ENCODE measurements around the genes LGALS16 and HIPK4.

- PRO-cap, 3 experiments: no peak in any of the 3 experiments
- RAMPAGE, long total RNA, 2 experiments: no peak in any of the 2 experiments
- RRBS: no CpG with 5 or more reads among the region's 2 CpGs
Measured at GRCh38 chr19:39196582-39196861, 242 bp upstream of the NCCRP1 start.

GRCh38 chr19:39310399-39310933, 10.2 kb downstream of the LRFN1 start:
- PRO-cap, 3 experiments: no peak in any of the 3 experiments
- RAMPAGE, long total RNA, 2 experiments: no peak in any of the 2 experiments
- RRBS: no CpG with 5 or more reads among the region's 9 CpGs

- PRO-cap, 3 experiments: no peak in any of the 3 experiments
- RAMPAGE, long total RNA, 2 experiments: no peak in any of the 2 experiments
- RRBS: no CpG with 5 or more reads among the region's 5 CpGs
Measured at GRCh38 chr19:39343290-39343504, 976 bp downstream of the SAMD4B start.

- PRO-cap, 3 experiments: no peak in any of the 3 experiments
- RAMPAGE, long total RNA, 2 experiments: no peak in any of the 2 experiments
- RRBS: no CpG with 5 or more reads among the region's 13 CpGs
Measured at GRCh38 chr19:39353486-39354132, 11.4 kb downstream of the SAMD4B start.

DNA sequence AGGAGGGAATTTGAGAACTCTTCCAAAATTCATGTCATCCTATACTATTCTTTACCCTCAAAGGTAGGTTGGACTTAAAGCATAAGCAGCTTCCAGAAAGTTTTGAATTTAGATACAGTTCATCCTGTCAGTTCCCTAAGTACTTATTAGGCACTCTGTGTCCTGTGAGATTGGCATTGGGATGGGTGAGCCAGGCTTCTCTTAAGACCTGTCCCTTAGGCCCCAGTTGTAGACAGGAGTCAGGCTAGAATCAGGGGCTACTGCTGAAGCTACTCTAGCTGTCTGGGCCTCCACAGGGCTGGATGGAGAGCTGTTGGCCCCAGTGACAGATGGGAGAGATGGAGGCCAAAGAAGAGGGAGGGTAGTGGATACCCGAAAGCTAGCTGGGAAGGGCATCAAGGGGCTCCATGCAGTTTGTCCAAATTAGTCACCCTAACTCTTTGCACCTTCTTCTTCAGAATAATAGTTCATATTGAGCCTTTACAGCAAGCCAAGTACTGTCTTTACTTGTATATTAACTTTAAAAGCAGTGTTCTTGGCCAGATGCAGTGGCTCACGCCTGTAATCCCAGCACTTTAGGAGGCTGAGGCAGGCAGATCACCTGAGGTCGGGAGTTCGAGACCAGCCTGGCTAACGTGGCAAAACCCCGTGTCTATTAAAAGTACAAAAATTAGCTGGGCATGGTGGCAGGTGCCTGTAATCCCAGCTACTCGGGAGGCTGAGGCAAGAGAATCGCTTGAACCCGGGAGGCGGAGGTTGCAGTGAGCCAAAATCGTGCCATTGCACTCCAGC, 15.4 kb downstream of the SAMD4B start:
- PRO-cap, 3 experiments: no peak in any of the 3 experiments
- RAMPAGE, long total RNA, 2 experiments: no peak in any of the 2 experiments
- RRBS: no CpG with 5 or more reads among the region's 11 CpGs

DNA sequence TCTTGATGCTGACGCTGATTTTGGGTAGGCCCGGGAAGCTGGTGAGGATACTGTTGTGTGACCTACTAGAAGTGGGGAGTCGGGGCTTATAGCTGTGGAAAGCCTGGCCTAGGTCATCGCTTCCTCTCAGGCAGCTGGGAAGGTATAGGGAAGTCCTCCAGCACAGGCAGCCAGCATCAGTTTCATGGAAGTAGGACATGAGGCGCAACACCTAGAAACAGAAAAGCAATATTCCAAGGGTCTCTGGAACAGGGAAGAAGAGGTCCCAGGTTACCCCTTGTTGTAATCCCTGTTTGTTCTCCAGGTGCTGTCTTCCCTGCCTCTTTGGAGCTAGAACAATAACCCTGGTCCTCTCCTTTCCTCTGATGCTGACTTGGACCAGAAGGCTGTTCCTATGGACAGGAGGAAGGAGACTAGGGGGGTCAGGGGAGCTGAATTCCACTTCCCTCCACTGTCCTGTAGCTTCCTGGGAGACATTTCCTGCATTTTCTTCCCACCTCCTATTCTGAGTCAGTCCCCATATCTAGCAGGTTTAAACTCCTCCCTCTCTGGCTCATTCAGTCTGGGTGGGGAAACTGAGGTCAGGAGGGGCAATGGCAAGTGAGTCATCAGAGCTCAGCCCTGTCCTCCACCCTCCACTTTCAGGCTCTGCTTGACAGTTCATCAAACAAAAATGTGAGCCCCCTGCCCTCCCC, 20.2 kb downstream of the SAMD4B start:
- PRO-cap, 3 experiments: no peak in any of the 3 experiments
- RAMPAGE, long total RNA, 2 experiments: no peak in any of the 2 experiments
- RRBS: no CpG with 5 or more reads among the region's 5 CpGs

- PRO-cap, 3 experiments: no peak in any of the 3 experiments
- RAMPAGE, long total RNA, 2 experiments: no peak in any of the 2 experiments
- RRBS: no CpG with 5 or more reads among the region's 9 CpGs
Measured at GRCh38 chr19:39432447-39432913, 3.3 kb downstream of the RPS16 start.

GRCh38 chr19:39655703-39656156, at the start of gene LGALS16:
LGALS16 (plus strand) TSS chr19:39655913.
- PRO-cap, 3 experiments: no peak in any of the 3 experiments
- RAMPAGE, long total RNA, 2 experiments: no peak in any of the 2 experiments
- RRBS: no CpG with 5 or more reads among the region's 3 CpGs

DNA sequence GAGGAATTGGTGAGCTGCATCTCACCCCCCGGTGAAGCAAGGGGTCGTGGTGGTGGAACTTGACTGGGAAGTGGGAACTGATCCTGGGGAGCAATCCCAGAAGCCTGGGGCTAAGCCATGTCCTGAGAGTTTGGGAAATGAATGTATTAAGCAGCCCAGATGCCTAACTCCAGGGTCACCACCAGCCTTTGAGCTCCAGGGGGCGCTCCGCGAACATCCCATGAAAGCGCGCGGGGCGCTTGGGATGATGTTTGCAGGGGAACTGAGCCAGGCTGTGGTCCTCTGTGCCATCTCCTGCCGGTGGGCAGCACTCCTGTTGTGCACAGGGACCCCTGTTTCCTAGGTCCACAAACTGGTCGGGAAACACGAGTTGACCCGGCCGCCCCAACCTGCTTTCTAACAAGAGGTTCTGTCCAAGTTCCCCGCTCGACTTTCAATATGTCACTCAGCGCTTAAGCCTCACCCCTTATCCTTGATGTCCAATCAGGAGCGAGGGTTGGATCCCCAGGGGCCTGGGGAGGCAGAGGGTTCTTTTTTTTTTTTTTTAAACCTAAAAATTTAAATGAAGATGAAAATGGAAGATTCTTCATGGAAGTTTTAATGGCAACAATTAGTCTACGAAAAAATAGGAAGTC, 14.4 kb downstream of the LEUTX start:
- PRO-cap, 3 experiments: peak in 3 of 3 experiments; most common minus-strand start position 398 of the sequence (in 3)
- RAMPAGE, long total RNA, 2 experiments: no peak in any of the 2 experiments
- RRBS: 2% methylated on average over 4 of the region's 19 CpGs

- PRO-cap, 3 experiments: peak in 3 of 3 experiments; most common plus-strand start chr19:39839936 (in 2); most common minus-strand start chr19:39840092 (in 2)
- RAMPAGE, long total RNA, 2 experiments: start-site peak on the plus strand in 1 of 2 experiments, at chr19:39839921-39839966 at its widest, 10 reads per replicate
- RRBS: 83% methylated on average over 5 of the region's 22 CpGs
Measured at GRCh38 chr19:39839697-39840593, 6.0 kb upstream of the DYRK1B start.

GRCh38 chr19:39846958-39847427, 814 bp upstream of the FBL start:
- PRO-cap, 3 experiments: no peak in any of the 3 experiments
- RAMPAGE, long total RNA, 2 experiments: no peak in any of the 2 experiments
- RRBS: no CpG with 5 or more reads among the region's 4 CpGs

DNA sequence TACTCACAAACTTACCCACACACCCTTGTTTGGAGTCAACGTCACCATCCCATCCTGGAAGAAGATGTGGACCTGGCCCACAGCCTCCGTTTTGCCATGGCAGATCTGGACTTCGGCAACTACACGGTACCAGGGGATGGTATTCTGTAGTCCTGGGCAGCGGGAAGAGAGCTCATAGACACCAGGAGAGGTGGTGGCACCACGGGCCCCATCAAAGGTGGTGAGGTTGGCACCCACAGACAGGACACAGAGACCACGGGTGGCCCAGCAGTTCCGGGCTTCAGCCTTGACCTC, 20.5 kb upstream of the FBL start:
- PRO-cap, 3 experiments: no peak in any of the 3 experiments
- RAMPAGE, long total RNA, 2 experiments: no peak in any of the 2 experiments
- RRBS: no CpG with 5 or more reads among the region's 8 CpGs

DNA sequence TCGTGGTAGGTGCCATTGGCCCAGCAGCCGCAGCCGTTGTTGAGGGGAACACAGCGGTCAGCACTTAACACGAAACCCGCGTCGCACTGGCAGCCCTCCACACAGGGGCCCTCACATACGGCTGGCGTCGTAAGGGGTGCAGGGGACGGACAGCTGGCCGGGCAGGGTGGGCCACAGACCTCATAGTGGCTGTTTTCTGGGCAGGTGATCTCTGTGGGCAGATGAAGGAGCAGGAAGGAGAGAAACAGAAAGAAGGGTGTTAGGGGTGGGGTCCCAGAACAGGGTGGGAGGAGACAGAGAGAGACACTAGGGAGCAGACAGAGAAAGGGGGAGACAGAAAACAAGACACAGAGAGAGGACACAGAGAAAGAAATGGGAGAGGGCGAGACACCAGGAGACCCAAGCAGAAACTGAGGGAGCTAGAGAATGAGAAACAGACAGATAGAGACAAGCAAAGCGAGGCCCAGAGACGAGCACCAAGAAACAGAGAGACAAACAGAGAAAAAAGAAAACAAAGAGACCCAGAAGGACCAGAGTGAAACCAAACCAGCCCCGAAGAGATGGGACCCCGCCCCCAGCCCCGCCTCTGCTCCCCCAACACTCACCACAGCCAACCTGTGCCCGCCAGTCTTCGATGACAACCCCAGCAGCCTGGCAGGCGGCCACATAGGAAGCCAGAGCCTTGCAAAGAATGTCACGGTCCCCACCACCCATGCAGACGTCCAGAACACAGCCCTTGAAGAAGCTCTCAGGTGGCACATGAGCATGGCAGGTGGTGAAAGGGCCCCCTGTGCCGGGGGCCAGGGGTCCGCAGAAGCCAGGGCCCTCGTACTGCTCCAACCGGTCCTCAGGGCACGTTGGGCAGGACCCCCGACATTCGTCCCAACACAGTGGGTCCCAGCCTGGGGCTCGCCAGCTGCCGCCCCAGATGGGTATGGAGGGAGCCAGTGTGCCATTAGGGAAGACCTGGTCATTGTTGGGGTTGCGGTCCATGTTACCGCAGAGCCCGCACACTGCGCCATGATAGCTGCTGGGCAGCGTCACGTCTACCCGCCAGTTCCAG, 47.5 kb upstream of the FBL start:
- PRO-cap, 3 experiments: no peak in any of the 3 experiments
- RAMPAGE, long total RNA, 2 experiments: no peak in any of the 2 experiments
- RRBS: no CpG with 5 or more reads among the region's 40 CpGs

DNA sequence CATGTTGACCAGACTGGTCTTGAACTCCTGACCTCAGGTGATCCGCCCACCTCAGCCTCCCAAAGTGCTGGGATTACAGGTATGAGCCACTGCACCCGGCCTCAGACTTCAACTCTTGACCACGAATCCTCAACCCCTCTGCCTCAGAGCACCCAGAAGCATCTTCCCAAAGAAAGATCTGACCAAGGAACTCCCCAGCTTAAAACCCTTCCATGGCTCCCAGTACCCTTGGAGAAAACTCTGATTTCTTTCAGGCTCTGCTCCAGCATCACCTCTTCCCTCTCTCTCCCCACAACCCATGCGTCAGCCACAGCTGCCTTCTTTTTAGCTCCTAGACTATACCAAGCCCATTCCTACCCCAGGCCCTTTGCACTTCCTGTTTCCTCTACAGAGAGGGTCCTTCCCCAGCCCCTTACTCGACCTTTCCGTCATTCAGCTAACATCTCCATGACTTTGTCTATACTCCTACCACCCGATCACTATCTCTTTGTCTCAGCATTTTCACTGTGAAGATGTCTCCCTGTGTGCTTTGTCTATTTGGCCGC, 1.2 kb downstream of the CCNP start:
- PRO-cap, 3 experiments: no peak in any of the 3 experiments
- RAMPAGE, long total RNA, 2 experiments: no peak in any of the 2 experiments
- RRBS: no CpG with 5 or more reads among the region's 8 CpGs

- PRO-cap, 3 experiments: peak in 1 of 3 experiments; most common minus-strand start chr19:40390181 (in 1)
- RAMPAGE, long total RNA, 2 experiments: start-site peak on the plus strand in 1 of 2 experiments, at chr19:40390264-40390321 at its widest, 17 reads per replicate; start-site peak on the minus strand in 1 of 2 experiments, at chr19:40390154-40390237 at its widest, 44 reads per replicate
- RRBS: no CpG with 5 or more reads among the region's 6 CpGs
Measured at GRCh38 chr19:40390018-40390586, at the start of gene HIPK4. HIPK4 (minus strand) TSS chr19:40390181.

- PRO-cap, 3 experiments: peak in 3 of 3 experiments; most common plus-strand start chr19:40433374 (in 2); most common minus-strand start chr19:40433555 (in 1)
- RAMPAGE, long total RNA, 2 experiments: no peak in any of the 2 experiments
- RRBS: no CpG with 5 or more reads among the region's 17 CpGs
Measured at GRCh38 chr19:40433207-40433707, 7.5 kb upstream of the SERTAD1 start.

DNA sequence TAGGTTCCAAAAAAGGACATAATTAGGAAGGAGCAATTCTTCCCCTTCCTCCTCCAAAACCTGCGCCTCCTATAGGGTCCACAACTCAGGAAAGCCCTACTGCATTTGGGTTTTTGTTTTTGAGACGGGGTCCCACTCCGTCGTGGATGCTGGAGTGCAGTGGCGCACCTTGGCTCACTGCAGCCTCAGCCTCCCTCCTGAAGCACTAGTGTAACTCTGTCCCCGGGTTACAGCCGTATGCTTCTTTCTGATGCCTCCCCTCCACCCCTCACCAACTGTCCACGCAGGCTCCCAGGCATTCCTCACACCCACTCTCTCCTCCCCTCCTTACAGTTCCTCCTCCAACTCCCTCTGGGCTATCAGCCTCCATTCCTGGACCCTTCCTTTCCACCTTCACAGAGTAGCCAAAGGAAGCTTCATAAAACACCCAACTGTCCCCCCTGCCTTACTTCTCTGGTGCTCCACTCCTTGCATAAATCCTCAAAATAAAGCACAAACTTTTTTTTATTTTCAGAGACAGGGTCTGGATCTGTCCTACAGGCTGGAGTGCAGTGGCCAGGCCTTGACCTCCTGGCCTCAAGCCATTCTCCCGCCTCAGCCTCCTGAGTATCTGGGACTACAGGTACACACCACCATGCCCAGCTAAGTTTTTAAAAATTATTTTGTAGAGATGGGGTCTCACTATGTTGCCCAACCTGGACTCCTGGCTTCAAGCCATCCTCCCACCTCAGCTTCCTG, 2.3 kb upstream of the SERTAD3 start:
- PRO-cap, 3 experiments: no peak in any of the 3 experiments
- RAMPAGE, long total RNA, 2 experiments: no peak in any of the 2 experiments
- RRBS: no CpG with 5 or more reads among the region's 9 CpGs

DNA sequence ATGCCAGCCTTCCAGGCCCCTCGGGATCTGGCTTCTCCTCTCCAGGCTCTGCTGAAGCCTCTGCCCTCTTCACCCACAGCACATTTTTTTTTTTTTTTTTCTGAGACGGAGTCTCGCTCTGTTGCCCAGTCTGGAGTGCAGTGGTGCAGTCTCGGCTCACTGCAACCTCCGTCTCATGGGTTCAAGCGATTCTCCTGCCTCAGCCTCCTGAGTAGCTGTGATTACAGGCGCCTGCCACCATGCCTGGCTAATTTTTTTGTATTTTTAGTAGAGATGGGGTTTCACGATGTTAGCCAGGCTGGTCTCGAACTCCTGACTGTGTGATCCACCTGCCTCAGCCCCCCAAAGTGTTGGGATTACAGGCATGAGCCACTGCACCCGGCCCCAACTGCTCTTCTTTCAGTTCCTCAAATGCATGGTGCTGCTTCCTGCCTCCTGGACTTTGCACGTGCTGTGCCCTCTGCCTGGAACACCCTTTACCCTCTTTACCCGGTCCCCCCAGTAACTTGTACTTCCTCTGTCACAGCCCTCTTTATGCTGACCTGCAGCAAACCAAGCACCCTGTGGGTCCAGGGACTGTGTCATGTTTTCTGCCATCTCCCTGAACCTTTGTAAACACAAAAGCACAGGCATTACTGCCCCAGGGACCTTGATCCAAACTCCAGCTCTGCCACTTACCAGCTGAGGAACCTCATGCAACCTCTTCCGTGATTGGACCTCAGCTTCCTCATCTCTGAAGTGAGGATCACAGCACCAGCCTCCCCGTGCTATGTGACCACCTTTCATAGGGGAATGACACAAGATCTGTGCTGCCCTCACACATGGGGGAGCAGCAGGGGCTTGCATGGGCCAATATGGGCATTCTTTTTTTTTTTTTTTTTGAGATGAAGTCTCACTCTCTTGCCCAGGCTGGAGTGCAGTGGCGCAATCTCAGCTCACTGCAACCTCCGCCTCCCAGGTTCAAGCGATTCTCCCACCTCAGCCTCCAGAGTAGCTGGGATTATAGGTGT, 3.8 kb downstream of the BLVRB start:
- PRO-cap, 3 experiments: no peak in any of the 3 experiments
- RAMPAGE, long total RNA, 2 experiments: no peak in any of the 2 experiments
- RRBS: 78% methylated on average over 2 of the region's 17 CpGs

DNA sequence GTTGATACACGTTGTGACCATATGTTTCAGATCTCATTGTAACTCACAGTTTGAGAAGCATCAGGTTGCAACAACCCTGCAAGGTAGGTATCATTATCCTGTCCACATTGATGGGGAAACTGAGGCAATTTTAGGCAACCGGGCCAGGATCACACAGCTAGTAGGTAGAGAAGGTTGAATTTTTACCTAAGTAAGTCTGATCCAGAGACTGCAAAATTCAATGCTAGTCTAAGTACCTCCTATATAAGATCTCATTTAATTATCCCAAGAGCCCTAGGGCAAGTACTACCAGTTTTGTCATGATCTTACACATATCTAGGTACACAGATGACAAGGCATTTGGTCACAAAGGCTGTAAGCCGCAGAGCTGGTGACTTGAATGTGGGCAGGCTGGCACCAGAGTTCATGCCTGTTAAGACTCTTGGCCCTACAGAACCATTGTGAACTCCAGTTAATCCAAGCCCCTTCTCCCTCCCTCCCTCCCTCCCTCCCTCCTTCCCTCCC, 2.4 kb downstream of the BLVRB start:
- PRO-cap, 3 experiments: no peak in any of the 3 experiments
- RAMPAGE, long total RNA, 2 experiments: no peak in any of the 2 experiments
- RRBS: no CpG with 5 or more reads among the region's 3 CpGs

DNA sequence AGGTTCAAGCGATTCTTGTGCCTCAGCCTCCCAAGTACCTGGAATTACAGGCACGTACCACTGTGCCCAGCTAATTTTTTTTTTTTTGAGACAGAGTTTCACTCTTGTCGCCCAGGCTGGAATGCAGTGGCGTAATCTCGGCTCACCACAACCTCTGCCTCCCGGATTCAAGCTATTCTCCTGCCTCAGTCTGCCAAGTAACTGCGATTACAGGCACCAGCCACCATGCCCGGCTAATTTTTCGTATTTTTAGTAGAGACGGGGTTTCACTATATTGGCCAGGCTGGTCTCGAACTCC, 1.9 kb downstream of the BLVRB start:
- PRO-cap, 3 experiments: no peak in any of the 3 experiments
- RAMPAGE, long total RNA, 2 experiments: no peak in any of the 2 experiments
- RRBS: no CpG with 5 or more reads among the region's 11 CpGs